Measurements from ENCODE around the gene GET1.

DNA sequence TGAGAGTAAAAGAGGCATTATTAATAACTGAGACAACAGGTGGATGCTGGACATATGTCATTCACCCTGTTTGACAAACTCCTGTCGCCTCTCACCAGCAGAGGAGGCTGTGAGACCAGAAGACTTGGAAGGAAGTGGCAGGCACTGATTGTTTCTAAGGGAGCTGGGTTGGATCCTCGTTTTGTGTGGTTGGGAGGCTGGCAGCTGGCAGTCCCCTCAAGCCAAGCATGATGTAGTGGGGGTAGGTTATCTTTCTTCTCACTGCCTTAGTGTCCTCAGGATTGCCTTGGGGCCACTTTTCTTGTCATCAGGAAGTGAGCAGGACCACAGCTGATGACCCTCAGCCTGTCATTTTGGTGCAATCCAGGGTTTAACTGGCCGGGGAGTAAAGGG, 86.5 kb upstream of the KCNJ15 start:
- PRO-cap: no peak

DNA sequence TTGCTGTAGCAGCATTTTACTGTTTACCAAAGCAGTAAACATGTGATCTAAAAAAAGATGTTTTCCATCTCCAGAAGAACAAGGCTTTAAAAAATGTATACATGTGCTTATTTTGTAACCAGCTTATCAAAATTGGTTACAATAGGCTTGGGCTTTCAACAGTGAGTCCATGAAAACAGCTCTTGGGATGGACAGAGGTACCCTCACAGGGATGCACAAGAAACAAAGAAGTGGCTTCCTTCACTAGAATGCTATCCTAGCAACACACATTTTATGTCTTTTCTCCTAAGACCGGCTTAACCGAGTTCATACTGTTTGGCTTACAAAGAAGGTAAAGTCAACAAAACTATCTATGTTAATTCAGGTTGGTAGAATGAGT, 9.1 kb downstream of the ERG start:
- PRO-cap: no peak

DNA sequence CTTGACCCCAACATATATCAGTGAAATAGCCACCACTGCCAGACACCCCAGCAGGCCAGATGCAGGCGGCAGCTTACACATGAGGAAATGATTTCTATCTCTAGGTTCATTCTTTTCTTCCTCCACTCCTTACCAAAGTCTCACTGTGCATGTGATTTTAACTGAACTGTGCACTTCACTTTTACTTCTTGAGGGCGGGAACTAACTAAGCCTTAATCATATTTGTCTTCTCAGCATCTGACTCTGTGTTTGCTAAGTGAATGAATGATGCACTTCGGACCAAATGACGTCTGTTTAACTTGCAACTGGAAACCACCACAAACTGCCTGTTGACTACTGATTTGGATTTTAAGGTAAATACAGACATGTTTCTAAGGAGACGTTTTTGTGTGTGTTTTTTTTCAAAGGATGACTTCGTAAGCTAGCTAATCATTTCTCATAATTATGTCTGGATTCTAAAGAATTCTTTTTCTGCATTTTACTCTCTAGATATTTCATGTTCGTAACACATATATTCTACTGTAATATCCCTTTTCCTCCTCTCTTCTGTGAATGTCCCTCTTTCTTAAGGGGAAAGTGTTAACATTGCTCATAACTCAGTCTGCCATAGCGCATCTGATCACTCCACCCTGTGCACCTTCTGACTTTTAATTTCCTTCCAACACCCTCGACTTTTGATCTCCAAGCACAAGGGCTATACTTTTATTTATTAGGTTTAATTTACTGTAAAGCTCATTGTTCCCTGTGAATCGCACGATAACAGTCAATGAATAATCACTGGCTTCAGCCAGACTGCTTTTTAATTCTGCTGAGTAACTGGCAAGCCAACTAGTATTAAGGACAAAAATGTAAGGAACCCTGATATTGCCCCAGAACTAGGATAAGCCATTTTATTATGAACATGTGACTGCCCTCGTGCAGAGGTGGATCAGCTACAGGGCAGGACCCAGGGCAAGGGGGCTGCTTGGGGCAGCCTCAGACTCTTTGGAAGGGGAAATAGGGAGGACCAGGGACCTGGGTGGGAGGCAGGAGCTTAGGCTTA, 2.8 kb upstream of the ETS2 start:
- PRO-cap: no peak

GRCh38 chr21:38825192-38825667, 19.5 kb downstream of the ETS2 start:
- PRO-cap: no peak

- PRO-cap: no peak
These were observed 105.8 kb downstream of the ETS2 start for GRCh38 chr21:38911354-38912020.

GRCh38 chr21:38954350-38954724, 148.6 kb downstream of the ETS2 start:
- PRO-cap: no peak

- PRO-cap: no peak
These were observed 181.7 kb downstream of the ETS2 start for GRCh38 chr21:38987297-38987918.

GRCh38 chr21:39022745-39024070, 160.0 kb downstream of the PSMG1 start:
- PRO-cap: no peak

GRCh38 chr21:39033717-39034611, 149.3 kb downstream of the PSMG1 start:
- PRO-cap: no peak

GRCh38 chr21:39040483-39040959, 142.7 kb downstream of the PSMG1 start:
- PRO-cap: bidirectional peak, plus-strand start at chr21:39040778, minus-strand start at chr21:39040628

- PRO-cap: no peak
These were observed 135.3 kb downstream of the PSMG1 start for GRCh38 chr21:39047906-39048414.

DNA sequence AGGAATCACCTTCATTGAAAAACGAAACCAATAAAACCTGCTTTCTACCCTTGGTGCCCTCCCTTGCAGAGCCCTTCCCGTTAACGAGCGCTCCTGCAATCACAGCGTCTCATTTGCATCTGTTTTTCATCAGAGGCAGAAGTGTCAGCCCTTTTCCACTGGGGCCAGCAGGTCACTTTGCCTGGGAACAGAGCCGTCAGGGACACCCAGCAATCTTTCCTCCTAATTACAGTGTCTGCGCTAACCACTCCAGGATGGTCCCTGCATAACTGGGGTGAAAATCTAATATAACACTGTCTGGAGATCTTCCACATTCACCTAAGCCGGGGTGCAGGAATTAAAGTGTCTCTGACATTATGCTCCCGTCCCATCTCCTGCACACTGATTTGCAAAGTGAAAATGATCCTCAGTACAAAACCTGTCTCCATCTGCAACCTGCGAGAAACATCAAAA, 85.2 kb downstream of the PSMG1 start:
- PRO-cap: no peak

DNA sequence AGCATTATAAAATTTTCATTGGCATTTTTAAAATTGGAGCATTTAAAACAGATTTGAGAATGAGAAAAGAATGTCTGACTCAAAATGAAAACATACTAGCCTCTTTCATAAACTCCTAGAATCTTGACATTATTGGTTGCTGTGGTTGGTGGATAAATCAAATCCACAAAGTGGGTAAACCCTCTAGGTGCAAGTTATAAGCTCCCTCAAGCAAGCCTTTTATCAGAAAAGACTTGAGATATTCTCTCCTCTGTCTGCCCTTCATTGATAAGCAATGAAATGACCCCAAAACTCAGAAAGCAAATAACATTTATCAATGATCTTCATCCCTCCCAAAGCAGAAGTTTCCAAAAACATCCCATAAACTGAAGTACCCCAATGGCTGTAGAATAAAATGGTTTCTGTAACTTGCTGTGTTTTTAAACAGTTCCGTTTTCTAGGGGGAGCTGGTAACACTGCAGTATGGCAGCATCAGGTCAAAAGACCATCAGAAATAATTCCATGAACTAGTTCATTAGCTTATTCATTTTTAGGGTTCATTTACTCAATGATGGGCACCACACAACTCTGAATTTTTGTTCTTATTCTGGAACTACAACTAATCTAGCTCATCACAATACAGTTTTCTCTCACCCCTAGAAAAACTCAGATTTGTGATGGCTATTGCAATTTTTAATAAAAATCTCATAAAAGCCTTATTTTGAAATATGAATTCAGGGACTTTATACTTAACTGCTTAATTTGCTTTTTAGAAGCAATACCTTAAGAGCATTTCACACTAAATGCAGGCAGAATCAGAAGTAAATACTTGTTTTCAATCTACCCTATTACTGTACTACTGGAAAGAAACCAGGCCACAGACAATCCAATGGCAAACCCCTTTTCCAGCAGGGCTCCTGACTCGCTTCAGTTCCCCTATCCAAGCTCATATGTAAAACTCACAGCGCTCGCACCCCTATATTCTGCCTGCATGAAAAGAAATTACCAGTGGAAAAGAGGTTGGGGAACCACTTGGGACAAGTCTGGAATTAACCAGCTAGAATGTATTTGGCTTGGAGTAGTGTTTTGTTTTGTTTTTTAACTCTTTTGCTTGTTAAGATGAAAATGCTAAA, 7.4 kb upstream of the PSMG1 start:
- PRO-cap: no peak

GRCh38 chr21:39258371-39259111, 54.9 kb downstream of the BRWD1 start:
- PRO-cap: no peak

DNA sequence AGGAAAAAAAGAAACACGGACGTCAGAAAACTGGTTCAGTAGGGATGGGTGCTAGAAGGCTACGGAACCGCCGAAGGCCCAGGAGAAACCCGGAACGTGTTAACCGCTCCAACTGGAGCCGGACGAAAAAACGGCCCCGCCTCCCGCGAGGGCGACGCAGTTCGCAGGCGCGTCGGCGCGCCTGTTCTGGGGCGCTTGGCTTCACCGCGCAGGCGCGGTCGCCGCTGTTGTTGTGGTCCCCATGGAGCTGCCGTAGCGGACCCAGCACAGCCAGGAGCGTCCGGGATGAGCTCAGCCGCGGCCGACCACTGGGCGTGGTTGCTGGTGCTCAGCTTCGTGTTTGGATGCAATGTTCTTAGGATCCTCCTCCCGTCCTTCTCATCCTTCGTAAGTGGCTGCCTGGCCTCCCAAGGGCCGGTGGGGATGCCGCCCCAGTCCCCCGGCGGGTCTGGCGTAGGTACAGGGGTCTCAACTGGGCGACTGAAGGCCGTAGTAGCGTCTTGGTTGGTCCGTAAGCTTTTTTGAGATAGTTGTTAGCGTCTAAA, at the start of gene GET1:
TSS of gene GET1 (plus strand) at position 227 of the 545 bp plus-strand sequence.
- PRO-cap: bidirectional peak, plus-strand start at position 269 of the sequence, minus-strand start at position 124 of the sequence

GRCh38 chr21:39625120-39625784, 12.5 kb downstream of the B3GALT5 start:
- PRO-cap: no peak

DNA sequence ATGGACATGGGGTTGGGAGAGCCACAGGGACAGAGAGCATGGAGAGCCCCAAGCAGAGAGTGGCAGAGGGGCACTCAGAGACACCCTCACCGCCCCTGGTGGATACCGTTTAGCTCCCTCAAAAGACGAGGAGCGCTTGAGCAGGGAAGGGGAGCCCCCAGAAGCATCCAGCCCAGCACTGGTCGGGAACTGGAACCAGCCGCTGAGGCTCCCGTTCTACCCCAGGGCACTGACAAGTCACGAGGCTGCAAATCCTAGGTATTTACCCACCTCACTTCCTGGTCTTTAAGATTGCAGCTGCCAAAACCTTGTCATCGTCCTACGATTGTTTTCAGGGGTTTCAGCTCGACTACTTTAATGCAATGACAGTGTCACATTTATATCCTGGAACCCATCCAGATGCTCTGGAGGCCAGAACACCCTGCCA, 20.9 kb upstream of the BACE2 start:
- PRO-cap: no peak

- PRO-cap: no peak
These were observed 2.5 kb downstream of the BACE2 start for GRCh38 chr21:41170434-41170871.

- PRO-cap: no peak
These were observed 74.2 kb upstream of the FAM3B start for GRCh38 chr21:41242327-41242844.

DNA sequence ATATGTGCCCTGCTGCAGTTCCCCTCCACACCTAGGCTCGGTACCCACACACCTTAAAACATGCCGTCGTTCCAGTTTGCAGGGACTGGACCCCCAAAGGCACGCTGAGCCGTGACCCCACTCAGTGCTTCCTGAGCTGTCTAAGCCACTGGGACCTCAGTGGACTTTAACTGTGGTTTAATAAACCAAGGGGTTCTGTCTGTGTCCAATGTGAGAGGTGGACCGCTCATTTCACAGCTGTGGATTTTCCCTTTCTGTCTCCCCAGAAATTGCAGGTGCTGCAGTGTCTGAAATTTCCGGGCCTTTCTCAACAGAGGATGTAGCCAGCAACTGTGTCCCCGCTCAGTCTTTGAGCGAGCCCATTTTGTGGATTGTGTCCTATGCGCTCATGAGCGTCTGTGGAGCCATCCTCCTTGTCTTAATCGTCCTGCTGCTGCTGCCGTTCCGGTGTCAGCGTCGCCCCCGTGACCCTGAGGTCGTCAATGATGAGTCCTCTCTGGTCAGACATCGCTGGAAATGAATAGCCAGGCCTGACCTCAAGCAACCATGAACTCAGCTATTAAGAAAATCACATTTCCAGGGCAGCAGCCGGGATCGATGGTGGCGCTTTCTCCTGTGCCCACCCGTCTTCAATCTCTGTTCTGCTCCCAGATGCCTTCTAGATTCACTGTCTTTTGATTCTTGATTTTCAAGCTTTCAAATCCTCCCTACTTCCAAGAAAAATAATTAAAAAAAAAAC, 41.3 kb upstream of the FAM3B start:
- PRO-cap: no peak